Heart right ventricle (tissue), 2 donors: ENCODE measurements around the genes CDC37 and S1PR5.

GRCh38 chr19:10403413-10404039 is at the start of gene CDC37:
TSS of gene CDC37 (minus strand) at chr19:10403542.
- PRO-cap, 2 experiments, result peak in 2 of 2 experiments; most common plus-strand start chr19:10403925 (in 2); most common minus-strand start chr19:10403514 (in 2)

DNA sequence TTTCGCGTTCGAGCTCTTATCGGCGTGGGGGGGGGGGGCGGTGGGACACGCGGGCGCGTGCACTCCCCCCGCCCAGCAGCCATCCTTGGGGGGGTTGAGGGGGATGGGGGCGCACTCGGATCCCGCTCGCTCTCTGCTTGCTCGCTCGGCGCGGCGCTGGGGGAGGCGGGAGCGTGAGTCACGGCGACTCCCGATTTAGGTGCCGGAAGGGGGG is 1.2 kb upstream of the PDE4A start:
- PRO-cap, 2 experiments, result no peak in any of the 2 experiments

DNA sequence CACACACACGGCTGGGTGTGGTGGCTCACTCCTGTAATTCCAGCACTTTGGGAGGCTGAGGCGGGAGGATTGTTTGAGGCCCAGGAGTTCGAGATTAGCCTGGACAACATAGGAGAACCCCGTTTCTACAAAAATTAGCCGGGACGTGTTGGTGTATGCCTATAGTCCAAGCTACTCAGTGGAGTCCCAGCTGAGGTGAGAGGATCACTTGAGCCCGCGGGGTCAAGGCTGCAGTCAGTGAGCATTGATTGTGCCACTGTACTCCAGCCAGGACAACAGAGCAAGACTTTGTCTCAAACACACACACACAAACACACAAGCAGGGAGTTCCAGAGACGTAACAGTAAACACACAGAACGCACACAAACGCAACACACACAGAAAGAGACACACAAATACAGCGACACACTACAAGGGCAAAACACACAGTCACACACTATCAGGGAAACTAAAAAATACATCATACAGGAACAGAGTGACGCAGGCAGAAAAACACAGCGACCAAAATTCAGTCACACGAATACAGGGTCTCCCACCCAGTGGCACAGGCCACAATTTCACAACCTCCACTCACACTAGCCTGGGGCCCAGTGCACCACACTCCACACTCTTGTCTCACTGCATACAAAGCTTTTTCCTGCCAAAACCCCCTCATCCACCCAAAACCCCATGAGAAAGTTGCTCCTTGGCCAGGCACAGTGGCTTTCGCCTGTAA is 1.5 kb downstream of the S1PR5 start:
- PRO-cap, 2 experiments, result no peak in any of the 2 experiments

DNA sequence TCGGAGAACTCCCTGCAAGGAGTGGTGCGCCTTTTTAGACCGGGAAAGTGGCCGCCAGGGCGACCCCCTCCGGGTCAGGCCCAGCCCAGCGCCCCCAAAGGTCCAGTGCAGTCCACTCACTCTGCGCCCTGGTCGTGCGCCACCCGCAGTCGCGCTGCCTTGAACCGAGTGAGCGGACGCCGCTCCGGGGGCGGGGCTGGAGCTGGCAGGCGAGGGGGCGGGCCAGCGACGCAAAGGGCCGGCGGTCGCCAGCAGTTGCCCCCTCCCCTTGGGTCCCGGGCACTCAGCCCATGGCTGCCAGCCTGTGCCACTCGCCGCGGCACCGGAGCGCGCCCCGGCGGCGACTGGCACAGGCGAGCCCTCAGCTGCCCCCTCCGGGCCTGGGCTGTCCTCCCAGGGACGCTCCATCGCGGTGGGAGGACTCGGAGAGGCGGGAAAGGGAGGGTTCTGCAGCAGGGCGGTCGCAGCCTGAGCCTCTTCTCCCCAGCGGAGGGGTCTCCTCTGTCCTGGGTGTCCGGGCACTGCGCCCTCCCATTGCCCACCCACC is at the start of gene S1PR5:
S1PR5 (minus strand) TSS at position 170 of the 547 bp plus-strand sequence.
- PRO-cap, 2 experiments, result peak in 1 of 2 experiments; most common plus-strand start position 212 of the sequence (in 1); most common minus-strand start position 170 of the sequence (in 1)

GRCh38 chr19:10518987-10519384 is 1.7 kb upstream of the S1PR5 start:
- PRO-cap, 2 experiments, result no peak in any of the 2 experiments

DNA sequence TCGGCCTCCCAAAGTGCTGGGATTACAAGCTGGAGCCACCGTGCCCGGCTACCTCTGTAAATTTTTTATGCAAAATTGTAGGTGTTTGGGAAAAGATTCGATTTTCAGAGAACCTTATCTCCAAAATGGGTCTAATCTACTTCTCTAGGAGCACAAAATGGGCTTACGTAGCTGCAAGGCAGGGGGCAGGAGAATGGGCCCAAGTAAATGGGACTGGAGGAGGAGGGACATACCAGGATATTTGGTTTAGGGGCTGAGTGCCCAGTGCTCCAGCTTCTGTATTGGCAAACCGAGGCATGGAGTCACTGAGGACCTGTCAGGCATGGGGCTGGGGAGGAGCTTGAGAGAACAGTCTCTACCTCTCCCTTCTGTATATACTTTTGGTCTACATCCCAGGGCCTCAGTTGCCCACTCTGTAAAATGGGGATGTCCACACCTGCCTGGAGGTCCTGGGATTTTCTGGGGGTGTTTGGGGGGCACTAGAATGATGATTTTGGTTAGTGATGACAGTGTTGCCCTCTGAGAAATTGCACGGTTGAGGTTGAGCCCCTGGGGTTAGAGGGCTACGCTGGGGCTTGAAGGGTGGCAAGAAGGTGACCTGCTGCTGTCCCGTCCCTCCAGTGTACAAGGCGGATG is 4.7 kb downstream of the ATG4D start:
- PRO-cap, 2 experiments, result no peak in any of the 2 experiments

GRCh38 chr19:10561580-10562161 is 4.1 kb downstream of the KRI1 start:
- PRO-cap, 2 experiments, result no peak in any of the 2 experiments

- PRO-cap, 2 experiments, result peak in 2 of 2 experiments; most common minus-strand start chr19:10604783 (in 1)
These were observed 17.3 kb upstream of the AP1M2 start for GRCh38 chr19:10604029-10605255.

DNA sequence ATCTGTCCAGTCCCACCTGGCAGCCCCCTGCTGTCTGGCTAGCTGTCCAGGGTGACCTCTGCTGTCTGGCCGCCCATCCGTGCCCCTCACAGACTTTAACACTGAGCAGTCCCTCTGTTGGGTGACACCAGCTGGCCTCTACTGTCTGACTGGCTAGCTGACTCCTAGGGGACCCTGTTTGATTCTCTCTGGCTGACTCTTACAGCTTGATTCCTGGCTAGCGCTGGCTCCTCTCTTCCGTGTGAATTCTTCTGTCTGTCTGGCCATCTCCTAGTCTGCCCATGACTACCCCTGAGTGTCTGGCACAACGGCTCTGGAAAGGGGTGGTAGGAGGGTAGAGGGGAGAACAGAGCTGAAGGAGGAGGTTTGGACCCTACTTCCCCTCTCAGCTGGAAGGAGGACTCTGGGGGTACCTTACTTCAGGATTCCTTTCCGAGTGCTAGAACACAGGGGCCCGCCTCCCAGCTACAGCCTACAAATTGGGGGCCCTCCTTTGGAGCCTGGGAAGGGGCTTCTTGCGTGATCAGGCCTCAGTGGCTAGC is 1.1 kb downstream of the DNM2 start:
- PRO-cap, 2 experiments, result peak in 1 of 2 experiments; most common minus-strand start position 151 of the sequence (in 1)

DNA sequence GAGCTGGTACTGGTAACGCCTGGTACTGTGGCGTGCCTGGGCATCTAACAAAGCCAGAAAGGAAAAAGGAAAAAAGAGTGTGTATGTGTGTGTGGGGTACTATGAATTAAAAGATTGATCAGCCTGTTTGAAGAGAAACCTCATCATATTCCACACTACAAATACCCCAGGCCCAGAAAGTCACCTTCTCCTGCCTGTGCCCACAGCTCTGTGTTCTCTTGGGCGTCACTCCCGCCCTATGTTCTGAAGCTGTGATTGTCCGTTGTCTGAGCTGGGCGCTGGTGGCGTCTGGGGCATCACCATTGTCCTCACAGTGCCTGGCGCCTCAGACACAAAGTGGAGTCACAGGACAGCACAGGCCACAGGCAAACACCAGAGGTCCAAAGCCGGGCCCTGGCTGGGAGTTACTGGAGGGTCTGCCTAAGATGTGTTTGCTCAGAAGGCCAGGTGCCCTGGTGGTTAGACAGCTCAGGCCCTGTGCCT is 34.3 kb downstream of the DNM2 start:
- PRO-cap, 2 experiments, result peak in 1 of 2 experiments; most common minus-strand start position 240 of the sequence (in 1)

DNA sequence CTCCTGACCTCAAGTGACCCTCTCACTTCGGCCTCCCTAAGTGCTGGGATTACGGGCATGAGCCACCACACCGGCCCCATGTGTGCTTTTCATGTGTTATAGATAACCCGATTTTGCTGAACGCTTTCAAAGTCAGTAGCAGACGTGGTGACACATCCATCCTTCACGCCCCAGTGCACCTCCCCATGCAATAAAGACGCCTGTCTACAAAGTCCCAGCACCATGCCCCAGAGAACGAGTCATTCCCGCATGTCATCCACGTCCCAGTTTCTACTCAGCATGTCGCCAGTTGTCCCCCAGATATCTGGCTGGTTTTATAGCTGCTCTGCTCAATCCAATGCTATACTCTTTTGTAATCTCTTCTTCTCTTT is 42.4 kb downstream of the DNM2 start:
- PRO-cap, 2 experiments, result no peak in any of the 2 experiments

- PRO-cap, 2 experiments, result no peak in any of the 2 experiments
These were observed 22.9 kb downstream of the TMED1 start for GRCh38 chr19:10812949-10813578.

DNA sequence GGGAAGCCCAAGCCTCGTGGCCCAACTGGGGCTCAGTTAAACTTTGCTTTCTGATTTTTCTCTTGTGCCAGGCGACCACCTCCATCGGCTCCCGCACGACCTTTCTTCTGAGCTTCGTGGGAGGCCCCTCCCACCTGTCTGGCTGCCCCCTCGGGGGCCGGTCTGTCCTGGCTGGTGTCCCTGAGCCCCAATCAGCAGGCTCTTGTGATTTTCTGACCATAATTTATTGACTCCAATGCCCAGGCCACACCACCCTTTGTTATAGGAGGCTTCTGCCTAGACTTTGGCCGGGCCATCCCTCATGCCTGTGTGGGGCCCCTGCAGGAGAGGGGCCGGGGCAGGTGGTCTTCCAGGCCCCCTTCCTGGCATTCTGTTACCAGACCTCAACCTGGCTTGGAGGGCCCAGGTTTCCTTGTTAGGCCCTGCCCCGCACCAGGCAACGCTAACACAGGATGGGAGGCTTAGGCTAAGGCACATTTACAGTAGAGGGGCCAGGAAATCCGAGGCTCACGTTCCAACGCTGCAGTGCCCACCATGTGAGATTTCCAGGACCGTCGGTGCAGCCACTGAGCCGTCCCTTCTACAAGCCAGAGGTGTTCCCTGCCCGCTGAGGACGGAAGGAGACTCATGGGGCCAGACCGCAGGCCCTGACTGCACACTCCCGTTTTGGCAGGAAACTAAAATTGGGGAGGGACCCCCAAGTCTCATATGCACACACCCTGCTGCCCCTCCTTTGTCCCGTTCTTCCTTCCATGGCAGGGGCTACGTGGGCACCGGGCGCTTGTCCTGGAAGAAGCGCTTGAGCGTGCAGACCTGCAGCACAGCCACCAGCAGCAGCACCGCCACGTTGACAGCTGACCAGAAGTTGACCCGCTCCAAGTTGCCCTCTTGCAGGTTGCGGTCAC is 3.5 kb downstream of the TMED1 start:
- PRO-cap, 2 experiments, result no peak in any of the 2 experiments

DNA sequence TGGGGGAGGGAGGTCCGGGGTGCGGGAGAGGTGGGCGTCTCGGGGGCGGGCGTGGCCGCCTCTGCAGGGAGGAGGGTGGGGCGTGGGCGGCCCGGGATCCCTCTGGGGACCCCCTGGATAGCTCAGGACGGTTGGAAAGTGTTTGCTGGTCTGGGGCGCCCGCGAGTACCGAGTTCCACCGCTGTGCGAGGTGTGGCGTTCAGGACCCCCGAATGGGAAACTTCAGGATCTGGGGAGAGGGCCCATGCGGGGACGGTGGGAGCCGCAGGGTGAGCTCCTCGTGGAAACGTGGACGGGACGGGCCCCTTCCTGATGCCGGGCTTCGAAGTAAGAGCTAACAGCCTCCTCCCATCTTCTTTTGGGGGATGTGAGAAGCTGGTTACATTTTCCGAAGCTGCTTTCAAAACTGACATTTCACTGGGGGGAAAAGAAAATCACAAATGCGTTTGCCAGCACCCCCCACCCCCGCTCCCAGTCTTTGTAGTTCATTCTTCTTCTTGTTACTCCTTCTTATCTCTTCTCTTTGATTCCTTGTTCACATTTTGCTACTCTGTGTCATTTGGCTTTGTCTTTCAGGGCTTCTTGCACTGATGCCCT is 1.0 kb downstream of the CARM1 start:
- PRO-cap, 2 experiments, result no peak in any of the 2 experiments

DNA sequence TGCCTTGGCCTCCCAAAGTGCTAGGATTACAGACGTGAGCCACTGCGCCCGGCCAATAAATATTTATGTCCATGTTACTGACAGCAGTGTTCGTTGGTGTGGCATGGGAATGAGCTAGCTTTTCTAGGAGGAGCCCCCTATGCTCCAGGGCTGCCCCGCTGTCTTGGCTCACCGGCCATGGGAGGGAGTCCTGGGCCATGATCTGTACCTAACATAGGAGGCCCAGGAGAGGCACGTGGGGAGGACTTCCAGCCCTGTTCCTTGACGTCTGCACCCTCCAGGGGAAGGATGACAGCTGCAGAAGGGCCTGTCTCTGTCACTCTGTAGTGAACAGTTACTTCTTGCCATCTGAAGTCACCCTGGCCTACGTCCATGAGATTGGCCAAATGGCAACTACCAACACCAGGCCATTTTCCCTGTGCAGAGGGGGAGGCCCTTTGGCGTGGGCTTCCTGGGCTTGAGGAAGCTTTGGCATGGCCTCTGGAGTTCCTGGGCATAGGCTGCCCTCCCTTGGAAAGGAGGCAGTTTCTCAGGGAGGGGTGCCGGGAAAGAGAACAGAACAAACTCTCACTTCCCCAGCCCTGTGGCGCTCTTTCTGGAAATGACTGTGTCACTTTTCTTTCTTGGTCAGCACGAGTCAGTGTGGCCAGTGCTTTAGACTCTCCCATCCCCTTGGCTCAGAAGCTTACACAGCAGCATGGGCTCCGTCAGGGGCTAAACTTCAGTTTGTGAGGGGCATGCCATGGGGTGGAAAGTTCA is 5.1 kb downstream of the CARM1 start:
- PRO-cap, 2 experiments, result peak in 1 of 2 experiments; most common plus-strand start position 657 of the sequence (in 1)

- PRO-cap, 2 experiments, result no peak in any of the 2 experiments
These were observed 6.9 kb downstream of the CARM1 start for GRCh38 chr19:10878233-10878678.

GRCh38 chr19:10927622-10928497 is 579 bp downstream of the YIPF2 start:
- PRO-cap, 2 experiments, result no peak in any of the 2 experiments

- PRO-cap, 2 experiments, result no peak in any of the 2 experiments
These were observed 56.2 kb upstream of the LDLR start for GRCh38 chr19:11033062-11033540.

DNA sequence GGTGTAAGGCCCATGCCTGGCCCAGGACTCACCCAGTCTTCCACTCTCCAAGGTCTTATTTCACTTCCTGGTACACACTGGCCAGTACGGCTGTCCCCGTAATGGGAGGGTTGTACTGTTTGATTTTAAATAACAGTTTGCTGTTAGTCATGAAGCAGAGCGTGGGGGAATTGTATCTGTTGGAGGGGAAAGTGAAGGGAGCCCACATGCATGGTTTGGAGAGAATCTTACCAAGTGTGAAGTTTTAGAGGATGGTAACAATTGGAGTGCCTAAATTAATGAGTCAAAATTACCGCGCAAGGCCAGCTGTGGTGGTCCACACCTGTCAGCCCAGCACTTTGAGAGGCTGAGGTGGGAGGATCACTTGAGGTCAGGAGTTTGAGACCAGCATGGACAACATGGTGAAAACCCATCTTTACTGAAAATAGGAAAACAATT is 46.8 kb upstream of the LDLR start:
- PRO-cap, 2 experiments, result no peak in any of the 2 experiments

DNA sequence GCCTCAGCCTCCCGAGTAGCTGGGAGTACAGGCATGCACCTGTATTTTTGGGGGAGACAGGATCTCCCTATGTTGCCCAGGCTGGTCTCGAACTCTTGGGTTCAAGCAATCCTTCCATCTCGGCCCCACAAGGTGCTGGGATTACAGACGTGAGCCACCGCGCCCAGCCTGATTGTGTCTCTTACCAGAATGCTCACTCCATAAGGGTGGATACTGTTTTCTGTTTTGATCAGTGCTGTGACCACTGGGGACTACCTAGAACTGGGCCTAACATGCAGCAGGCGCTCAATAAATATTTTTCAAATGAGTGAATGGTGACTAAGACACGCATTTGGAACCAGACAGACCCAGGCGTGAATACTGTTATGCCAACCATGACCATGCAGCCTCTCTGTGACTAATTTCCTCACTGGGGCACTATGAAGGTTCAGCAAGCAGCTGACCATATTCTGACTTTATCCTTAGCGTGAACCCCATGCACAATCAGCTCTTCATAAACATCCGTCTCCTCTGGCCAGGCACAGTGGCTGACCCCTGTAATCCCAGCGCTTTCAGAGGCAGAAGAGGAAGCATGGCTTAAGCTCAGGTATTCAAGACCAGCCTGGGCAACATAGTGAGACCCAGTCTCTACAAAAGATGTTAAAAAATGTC is 13.0 kb upstream of the SPC24 start:
- PRO-cap, 2 experiments, result no peak in any of the 2 experiments